SK-N-SH (cell line): ENCODE data around the genes OR2G2, OR2AJ1, OR2T6, OR2T29 and OR2T35.

DNA sequence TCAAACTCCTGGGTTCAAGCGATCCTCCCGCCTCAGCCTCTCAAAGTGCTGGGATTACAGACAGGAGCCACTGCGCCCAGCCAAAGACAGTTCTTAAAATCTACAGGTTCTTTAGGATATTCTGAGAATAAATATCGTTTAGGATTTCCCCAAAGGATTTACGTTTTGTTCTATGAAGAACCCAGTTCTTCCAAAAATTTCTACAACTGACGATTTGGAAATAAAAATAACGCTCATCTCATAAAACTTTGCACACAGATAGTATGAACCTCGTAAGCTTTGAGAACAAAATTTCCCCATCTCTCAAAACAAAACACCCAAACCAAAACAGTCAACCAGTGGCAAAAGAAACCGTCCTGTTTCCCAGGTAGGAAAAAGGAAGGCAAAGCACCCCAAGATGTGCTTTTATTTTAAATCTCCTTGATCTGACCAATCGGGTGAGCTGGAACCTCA is 1.1 kb downstream of the AHCTF1 start:
- RRBS, result no CpG with 5 or more reads among the region's 10 CpGs
CAGE:
- cytosol, long polyA plus RNA, result no peak
- long polyA plus RNA, result no peak
- nucleus, long polyA plus RNA, result no peak

DNA sequence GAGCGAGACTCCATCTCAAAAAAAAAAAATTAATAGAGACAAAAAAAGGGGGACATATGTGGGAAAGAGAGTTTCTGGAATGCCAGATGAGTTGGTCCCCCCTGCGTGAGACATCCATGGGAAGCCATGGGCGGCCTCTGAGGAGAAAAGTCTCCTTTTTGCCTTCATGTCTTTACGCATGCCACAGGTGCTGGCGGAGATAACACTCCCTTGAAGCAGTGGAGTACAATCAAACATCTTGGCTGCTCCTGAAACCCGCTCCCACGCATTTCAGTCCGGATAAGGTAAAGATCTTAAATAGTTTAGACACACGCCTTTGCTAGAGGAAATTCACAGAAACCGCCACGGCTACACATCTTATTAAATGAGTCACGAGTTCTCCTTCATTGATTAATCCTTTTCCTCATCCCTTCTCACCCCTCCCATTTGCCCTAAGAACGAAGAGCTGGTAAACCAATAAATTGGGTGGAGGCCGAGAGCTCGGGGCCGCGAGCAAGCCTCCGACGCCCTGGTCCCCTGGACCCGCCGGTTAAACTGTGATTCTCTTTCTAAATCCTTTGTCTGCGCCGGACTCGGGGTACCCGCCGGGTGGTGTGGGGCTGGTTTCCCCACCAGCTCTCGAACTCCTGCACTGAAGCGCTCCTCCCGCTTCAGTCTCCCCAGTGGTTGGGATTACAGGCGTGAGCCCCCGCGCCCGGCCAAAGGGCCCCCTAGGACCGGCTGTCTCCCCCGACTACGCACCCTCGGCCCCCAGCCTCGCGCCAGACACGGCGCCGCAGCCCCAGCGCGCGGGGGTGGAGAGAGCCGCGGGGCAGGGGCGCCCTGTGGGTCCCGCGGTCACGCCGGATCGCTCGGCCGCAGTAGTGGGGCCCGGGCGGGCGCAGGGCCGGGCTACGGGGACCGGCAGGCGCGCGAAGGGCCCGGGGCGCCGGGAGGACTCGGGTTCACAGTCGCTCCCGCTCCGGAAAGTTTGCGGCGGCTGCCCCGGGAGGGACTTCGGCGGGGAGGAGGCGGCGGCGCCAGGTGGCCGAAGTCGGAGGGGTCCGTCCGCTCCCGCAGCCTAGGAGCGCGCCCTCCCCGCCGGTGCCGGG is 6.8 kb upstream of the ZNF669 start:
- RRBS, result 6% methylated on average over 19 of the region's 89 CpGs
CAGE:
- cytosol, long polyA plus RNA, result no peak
- long polyA plus RNA, result no peak
- nucleus, long polyA plus RNA, result no peak

DNA sequence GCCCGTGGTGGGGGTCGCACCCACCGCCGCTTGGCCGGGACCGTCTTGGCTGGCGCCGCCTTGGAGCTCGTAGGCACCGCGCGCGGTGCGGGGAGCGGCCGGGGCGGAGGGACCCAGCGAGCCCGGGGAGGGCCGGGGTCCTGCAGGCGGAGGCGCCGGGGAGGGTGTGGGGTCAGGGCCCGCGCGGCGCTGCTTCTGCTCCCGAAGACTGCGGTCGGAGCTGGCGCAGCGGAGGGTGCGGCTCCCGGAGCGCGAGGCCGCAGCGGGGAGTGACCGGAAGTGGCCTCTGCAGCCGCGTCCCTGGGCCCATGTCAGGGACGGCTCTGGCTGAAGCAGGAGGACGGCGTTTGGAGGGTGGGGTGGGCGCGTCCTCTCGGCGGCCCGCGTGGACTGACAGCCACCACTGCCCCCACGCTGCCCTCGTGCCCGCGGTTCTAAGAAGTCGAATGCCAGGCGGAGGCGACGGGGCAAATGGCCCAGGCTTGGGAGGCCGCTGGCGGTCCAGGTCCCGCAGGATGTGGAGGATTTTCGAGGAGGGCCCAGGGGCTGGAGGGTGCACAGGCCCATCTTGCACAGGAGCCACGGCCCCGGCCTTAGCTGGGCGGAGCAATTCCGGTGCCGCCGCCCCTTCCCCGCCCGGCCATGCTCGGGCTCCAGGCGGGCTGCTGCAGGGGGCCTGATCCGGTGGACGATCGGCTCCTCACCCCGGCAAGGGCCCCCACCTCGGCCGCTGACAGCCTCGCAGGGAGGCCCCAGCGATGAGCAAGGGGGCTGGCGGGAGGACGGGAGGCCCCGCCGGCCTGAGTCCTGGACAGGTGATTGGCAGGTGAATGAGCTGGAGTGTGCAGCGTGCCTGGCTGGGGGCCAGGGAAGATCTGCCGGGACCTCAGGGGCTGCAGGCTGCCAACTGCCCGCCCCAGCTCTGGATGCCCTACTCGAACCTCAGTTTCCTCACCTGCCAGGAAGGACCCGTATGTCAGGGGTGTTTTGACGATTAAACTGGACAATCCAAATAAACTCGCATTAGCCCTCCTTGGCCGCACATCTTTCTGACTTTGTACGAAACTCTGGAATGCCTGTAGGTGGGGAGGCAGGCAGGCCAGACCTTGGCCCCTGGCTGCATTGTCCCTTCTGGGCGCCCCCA is 7.9 kb upstream of the ZNF669 start:
- RRBS, result 11% methylated on average over 41 of the region's 94 CpGs
CAGE:
- cytosol, long polyA plus RNA, result no peak
- long polyA plus RNA, result no peak
- nucleus, long polyA plus RNA, result no peak

- RRBS, result no CpG with 5 or more reads among the region's 5 CpGs
CAGE:
- cytosol, long polyA plus RNA, result no peak
- long polyA plus RNA, result no peak
- nucleus, long polyA plus RNA, result no peak
Measured at GRCh38 chr1:247132813-247133518, 28.8 kb upstream of the ZNF669 start.

GRCh38 chr1:247207843-247208358 is 36.1 kb upstream of the ZNF124 start:
- RRBS, result no CpG with 5 or more reads among the region's 4 CpGs
CAGE:
- cytosol, long polyA plus RNA, result no peak
- long polyA plus RNA, result no peak
- nucleus, long polyA plus RNA, result no peak

- RRBS, result no CpG with 5 or more reads among the region's 14 CpGs
CAGE:
- cytosol, long polyA plus RNA, result no peak
- long polyA plus RNA, result no peak
- nucleus, long polyA plus RNA, result no peak
Measured at GRCh38 chr1:247322339-247323224, 9.1 kb downstream of the ZNF496 start.

DNA sequence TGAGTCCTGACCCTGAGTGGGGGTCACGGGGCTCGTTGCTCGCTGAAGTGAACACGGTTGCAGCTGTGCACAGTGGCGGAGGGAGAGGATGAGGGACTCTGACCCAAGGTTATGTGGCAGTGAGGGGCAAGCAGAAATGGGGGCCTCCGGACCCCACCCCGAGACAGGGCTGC is 702 bp upstream of the ZNF496 start:
- RRBS, result 2% methylated on average over 2 of the region's 7 CpGs
CAGE:
- cytosol, long polyA plus RNA, result no peak
- long polyA plus RNA, result no peak
- nucleus, long polyA plus RNA, result no peak

GRCh38 chr1:247336957-247337628 is 5.4 kb upstream of the ZNF496 start:
- RRBS, result no CpG with 5 or more reads among the region's 8 CpGs
CAGE:
- cytosol, long polyA plus RNA, result no peak
- long polyA plus RNA, result no peak
- nucleus, long polyA plus RNA, result no peak

- RRBS, result no CpG with 5 or more reads among the region's 12 CpGs
CAGE:
- cytosol, long polyA plus RNA, result no peak
- long polyA plus RNA, result no peak
- nucleus, long polyA plus RNA, result no peak
Measured at GRCh38 chr1:247358787-247359558, 27.3 kb upstream of the ZNF496 start.

DNA sequence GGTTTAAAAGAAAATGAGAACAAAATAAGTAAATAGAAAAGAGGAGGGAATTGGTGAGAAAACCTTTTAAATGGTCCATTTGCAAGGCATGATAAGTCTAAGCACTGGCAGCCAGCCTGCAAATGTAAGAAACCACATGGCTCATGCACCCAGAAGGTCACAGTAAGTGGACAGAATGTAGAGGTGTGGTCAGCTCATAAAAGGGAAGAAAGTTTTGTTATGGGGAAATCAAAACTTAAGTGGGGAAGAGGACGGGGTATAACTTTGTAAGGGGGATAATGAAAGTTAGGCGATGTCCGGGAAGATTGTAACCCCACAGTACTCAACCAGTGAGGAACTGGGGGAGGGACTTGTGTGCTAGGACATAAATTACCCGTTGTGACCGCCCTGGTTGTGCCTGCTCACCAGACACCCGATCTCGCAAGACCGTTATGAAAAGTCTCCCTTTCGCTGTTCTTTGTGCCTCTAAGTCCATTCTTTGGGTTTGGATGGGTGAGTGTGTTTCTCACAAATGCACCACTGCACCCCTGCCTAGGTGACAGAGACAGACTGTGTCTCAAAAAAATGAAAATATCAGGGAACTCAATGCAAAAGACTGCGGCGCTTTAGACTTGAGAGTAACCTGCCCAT is 28.5 kb upstream of the ZNF496 start:
- RRBS, result no CpG with 5 or more reads among the region's 11 CpGs
CAGE:
- cytosol, long polyA plus RNA, result no peak
- long polyA plus RNA, result no peak
- nucleus, long polyA plus RNA, result no peak

DNA sequence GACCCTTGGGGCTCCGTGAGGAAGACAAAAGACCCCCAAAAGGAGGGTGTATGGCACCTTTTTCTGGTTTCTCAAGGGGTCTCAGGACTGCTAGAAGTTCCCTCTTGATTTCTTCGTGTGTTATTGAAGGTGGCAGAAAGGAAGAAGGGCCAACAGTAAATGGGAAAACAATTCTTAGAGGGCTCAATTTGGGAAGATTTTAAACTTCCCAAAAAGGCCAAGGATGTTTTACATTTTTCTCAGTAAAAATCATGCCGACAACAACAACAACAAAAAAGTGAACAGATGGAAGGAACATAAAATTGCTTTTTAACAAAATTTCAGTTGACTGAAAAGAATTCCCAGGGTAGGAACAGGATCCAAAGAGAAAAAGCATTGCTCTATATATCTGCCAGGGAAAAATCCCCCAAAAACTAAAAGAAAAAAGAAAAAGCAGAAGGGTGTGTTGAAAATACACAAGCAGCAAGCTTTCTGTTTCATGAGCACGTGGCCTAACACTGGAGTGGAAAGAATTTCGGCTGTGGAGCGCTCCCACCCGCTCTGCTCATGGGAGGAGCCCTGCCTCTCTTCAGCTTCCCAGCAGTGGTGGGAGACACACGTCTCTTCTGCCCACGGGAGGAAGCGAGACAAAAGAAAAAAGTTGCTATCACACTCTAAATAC is 29.2 kb upstream of the ZNF496 start:
- RRBS, result no CpG with 5 or more reads among the region's 10 CpGs
CAGE:
- cytosol, long polyA plus RNA, result no peak
- long polyA plus RNA, result no peak
- nucleus, long polyA plus RNA, result no peak

- RRBS, result no CpG with 5 or more reads among the region's 6 CpGs
CAGE:
- cytosol, long polyA plus RNA, result no peak
- long polyA plus RNA, result no peak
- nucleus, long polyA plus RNA, result no peak
Measured at GRCh38 chr1:247445883-247446214, 12.1 kb downstream of the OR2B11 start.

GRCh38 chr1:247456891-247457535 is 891 bp downstream of the OR2B11 start:
- RRBS, result no CpG with 5 or more reads among the region's 16 CpGs
CAGE:
- cytosol, long polyA plus RNA, result no peak
- long polyA plus RNA, result no peak
- nucleus, long polyA plus RNA, result no peak

DNA sequence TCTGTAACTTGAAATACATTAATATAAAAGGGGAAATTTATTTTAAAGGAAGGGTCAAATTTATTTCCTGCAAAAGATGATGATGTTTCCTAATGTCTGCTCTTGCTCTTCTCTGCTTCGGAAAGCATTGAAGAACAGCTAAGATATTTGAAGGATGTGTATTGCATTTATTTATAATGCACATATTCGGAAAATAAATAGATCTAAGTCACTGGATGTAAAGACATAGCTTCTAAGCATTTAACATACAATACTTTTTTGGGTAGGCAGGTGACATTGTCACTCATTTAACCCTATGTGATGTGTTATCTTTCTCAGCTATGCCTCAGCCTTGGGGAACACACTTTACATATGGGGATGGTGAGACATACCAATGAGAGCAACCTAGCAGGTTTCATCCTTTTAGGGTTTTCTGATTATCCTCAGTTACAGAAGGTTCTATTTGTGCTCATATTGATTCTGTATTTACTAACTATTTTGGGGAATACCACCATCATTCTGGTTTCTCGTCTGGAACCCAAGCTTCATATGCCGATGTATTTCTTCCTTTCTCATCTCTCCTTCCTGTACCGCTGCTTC is at the start of gene OR2G2:
Gene OR2G2 (plus strand): TSS at position 352 of the 579 bp plus-strand sequence.
- RRBS, result no CpG with 5 or more reads among the region's 5 CpGs
CAGE:
- cytosol, long polyA plus RNA, result no peak
- long polyA plus RNA, result no peak
- nucleus, long polyA plus RNA, result no peak

DNA sequence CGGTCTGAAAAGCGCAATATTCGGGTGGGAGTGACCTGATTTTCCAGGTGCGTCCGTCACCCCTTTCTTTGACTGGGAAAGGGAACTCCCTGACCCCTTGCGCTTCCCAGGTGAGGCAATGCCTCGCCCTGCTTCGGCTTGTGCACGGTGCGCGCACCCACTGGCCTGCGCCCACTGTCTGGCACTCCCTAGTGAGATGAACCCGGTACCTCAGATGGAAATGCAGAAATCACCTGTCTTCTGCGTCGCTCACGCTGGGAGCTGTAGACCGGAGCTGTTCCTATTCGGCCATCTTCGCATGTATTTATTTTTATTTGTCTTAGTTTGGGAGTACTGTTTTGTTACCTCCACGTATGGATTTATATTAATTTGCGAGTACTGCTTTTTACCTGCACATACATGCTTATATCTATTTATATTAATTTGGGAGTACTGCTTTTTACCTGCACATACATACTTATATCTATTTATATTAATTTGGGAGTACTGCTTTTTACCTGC is 1.3 kb upstream of the OR2W3 start:
- RRBS, result no CpG with 5 or more reads among the region's 21 CpGs
CAGE:
- cytosol, long polyA plus RNA, result no peak
- long polyA plus RNA, result no peak
- nucleus, long polyA plus RNA, result no peak

- RRBS, result no CpG with 5 or more reads among the region's 11 CpGs
CAGE:
- cytosol, long polyA plus RNA, result no peak
- long polyA plus RNA, result no peak
- nucleus, long polyA plus RNA, result no peak
Measured at GRCh38 chr1:247924741-247925345, at the start of gene OR2AJ1. TSS of gene OR2AJ1 (plus strand) at chr1:247924889.

GRCh38 chr1:248375393-248376001 is at the start of gene OR2T6:
TSS of gene OR2T6 (plus strand) at chr1:248375746.
CAGE:
- cytosol, long polyA plus RNA, result no peak
- long polyA plus RNA, result no peak
- nucleus, long polyA plus RNA, result no peak

DNA sequence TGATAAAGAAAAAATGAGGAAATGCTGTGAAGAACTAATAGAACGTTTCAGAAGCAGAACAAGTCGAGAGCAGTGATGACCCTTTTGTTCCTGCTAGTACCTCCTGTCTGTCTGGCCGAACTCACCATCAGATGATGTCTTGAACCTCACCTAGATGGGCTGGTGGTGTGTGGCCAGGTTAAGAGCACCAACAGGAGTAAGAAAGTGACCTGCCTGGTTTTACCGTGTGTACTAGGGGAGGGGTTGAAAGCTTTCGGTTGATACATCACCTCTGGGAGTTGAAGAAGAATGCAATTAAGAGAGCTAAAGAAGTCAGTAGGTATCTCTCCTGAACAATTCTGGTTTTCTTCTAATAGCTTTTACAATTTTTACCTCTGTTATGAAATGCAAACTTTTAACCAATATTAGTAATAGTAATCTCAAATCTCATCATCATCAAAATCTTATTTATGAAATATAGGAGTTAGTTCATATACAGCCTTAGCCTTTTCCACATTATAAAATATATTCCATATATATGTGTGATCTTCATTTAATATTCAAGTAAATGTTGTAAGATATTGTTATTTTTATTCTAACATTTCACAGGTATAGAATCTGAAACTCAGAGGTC is at the start of gene OR2T29:
Gene OR2T29 (minus strand): TSS at position 172 of the 613 bp plus-strand sequence.
- RRBS, result no CpG with 5 or more reads among the region's 5 CpGs
CAGE:
- cytosol, long polyA plus RNA, result no peak
- long polyA plus RNA, result no peak
- nucleus, long polyA plus RNA, result no peak

- RRBS, result no CpG with 5 or more reads among the region's 3 CpGs
CAGE:
- cytosol, long polyA plus RNA, result no peak
- long polyA plus RNA, result no peak
- nucleus, long polyA plus RNA, result no peak
Measured at GRCh38 chr1:248645002-248645501, at the start of gene OR2T35. TSS of gene OR2T35 (minus strand) at chr1:248645278.

GRCh38 chr1:248691418-248691978 is 36.2 kb upstream of the OR2T27 start:
- RRBS, result 35% methylated on average over 11 of the region's 30 CpGs
CAGE:
- cytosol, long polyA plus RNA, result no peak
- long polyA plus RNA, result no peak
- nucleus, long polyA plus RNA, result no peak